ENCODE results near the gene TCERG1.

GRCh38 chr5:143213789-143214207 lies 189.7 kb downstream of the NR3C1 start:
- RAMPAGE, long total RNA, result no peak
- RRBS, result no CpG with 5 or more reads among the region's 10 CpGs

GRCh38 chr5:143243800-143244915 lies 159.3 kb downstream of the NR3C1 start:
- RAMPAGE, long total RNA, result no peak
- RRBS, result no CpG with 5 or more reads among the region's 21 CpGs

- RAMPAGE, long total RNA, result no peak
Measured at GRCh38 chr5:143355779-143356215, 47.7 kb downstream of the NR3C1 start.

GRCh38 chr5:143404179-143404642 lies 725 bp upstream of the NR3C1 start:
- RAMPAGE, long total RNA, result no peak
- RRBS, result 1% methylated on average over 26 of the region's 55 CpGs

GRCh38 chr5:143409726-143410291 lies 6.3 kb upstream of the NR3C1 start:
- RAMPAGE, long total RNA, result no peak
- RRBS, result no CpG with 5 or more reads among the region's 5 CpGs

DNA sequence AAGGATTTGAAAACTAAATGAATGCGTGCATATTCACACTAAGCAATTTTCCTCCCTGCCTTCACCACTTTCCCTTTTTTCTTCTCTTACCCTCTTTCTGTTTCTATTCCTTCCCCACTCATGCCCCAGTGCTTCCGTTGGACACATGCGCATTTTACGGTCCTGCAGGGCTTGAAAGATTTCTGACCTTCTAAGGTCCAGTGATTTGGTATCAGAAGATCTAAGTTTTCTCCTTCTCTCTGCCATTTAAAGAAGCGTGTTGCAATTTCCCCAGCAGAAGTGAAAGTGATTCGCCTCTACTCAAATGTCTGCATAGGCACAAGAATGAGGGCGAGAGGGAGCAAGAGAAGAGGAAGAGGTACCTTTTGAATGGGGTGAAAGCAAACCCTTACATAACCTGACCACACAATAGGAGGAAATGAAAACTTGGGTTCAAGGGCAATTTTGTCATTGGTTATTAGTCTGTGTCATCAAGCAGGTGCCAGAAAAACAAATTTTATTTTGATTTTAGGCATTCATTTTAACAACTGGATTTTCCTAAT lies 31.7 kb upstream of the NR3C1 start:
- RAMPAGE, long total RNA, result no peak
- RRBS, result no CpG with 5 or more reads among the region's 7 CpGs

- RAMPAGE, long total RNA, result no peak
- RRBS, result no CpG with 5 or more reads among the region's 7 CpGs
Measured at GRCh38 chr5:143582921-143583428, 179.5 kb upstream of the NR3C1 start.

DNA sequence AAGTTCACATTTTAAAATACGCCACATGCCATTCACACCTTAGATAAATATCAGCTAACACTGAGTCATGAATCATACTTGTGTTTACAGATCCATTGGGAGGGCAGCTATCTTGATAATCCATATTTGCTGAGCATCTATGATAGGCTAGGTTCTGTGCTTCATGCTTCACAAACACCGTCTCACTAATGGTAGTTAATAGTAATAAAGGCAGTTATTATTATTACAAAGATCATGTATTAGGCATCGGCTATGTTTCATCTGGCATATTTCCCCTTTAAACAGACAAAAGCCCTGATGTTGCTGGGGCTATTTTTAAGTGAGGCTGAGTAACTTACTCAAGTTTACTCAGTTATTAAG lies 152.2 kb upstream of the HMHB1 start:
- RAMPAGE, long total RNA, result no peak
- RRBS, result no CpG with 5 or more reads among the region's 3 CpGs

DNA sequence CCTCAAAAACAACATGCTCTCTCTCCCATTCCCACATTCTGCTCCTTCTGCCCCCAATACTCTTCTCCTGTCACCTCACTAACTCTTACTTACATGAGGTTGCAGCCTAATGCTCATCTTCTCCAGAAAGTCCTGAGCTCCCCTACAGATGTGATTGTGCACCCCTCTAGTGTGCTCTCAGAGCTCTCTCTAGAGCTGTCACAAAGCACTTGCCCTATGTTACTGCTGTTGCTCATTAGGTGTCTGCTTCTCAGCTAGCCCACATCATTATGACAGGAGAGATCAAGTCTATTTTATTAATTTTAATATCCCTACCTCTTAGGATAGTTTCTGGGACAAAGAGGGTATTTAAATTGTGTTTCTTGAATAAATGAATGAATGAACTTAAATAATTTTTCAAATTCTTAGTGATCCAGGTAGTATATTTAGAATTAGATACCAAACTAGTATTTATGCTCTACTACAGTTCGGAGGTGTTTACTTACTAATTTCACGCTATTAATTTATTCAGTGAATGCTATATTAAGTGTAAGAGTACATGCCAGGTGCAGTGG lies 286.1 kb downstream of the PRELID2 start:
- RAMPAGE, long total RNA, result no peak
- RRBS, result no CpG with 5 or more reads among the region's 2 CpGs

- RAMPAGE, long total RNA, result start-site peak on the plus strand at chr5:145937409-145937659, 24 and 49 reads in 2 replicates
- RRBS, result 33% methylated on average over 9 of the region's 25 CpGs
Measured at GRCh38 chr5:145937301-145938513, 1.3 kb downstream of the SH3RF2 start.

DNA sequence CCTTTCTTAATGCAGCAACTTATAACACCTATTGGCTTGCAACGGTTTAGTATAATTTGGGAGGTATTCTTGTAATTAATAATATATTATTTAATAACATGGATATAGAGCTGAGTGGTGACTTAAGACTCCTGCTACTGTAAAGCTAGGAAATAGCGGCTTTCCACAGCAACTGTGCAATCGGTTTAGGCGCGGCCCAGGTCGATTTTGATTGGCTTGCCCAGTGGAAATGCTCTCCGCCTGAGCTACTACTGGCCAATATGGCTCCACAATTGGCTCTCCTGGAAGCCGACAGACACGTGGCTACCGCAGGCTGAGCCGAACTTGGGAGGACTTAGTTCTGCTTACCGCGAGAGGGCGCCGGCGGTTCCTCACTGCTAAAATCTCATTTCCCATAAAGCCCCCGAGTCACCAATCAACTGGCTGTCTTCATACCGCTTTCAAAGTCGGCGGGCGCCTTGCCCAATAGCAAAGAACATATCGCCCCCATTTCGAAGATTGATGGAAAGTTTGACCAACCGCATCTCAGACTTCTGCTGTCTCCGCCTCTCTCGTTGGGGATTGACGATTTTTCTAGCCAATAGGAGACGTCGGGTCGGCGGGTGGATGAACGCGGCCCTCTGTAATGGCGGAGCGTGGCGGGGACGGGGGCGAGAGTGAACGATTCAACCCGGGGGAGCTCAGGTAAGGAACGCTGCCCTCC lies at the start of gene TCERG1:
Gene TCERG1 (plus strand): TSS at position 609 of the 703 bp plus-strand sequence.
- RAMPAGE, long total RNA, result start-site peak on the plus strand centred at position 613 of the sequence, 47 bp wide, 932 and 2,090 reads in 2 replicates
- RRBS, result under 1% methylated on average over 2 of the region's 41 CpGs

DNA sequence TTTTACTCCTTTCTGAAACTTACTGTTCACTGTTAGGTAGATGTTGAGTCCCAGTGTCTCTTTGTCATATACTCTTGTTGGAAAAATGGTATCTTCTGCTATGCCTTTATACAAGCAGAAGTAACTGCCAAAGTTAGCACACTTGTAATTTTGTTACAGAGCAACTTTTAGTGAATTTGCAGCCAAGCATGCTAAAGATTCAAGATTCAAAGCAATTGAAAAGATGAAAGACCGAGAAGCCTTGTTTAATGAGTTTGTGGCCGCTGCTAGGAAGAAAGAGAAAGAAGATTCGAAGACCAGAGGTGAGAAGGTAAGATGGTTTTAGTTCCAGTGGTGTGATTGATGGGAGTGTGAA lies 17.6 kb downstream of the GPR151 start:
- RAMPAGE, long total RNA, result no peak
- RRBS, result no CpG with 5 or more reads among the region's 3 CpGs

DNA sequence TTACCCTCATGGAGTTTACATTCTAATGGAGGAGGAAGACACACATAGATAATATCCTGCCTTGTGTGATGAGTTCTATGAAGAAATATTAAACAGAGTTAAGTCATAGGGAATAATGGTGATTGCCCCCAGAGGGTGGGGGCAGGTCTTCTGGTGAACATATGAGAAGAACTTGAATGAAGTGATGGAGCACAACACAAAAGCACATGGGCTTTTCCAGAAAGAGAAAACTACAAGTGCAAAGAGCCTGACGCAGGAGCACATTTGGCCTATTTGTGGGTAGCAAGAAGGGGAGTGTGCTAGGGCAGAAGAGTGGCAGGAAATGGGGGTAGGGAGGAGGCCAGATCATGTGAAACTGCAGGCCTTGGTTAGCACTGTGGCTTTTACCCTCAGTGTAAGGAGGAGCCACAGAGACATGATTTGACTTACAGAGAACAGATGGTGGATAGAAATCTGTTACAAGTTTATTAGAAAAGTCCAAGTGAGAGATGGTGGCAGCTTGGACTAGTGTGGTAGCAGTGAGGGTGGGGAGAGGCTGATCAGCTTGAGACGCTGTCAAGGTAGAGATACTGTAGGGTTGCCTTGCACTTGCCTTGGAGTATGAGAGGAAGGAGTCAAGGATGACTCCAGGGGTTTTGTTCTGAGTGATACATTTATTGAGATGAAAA lies 126.8 kb downstream of the PPP2R2B start:
- RAMPAGE, long total RNA, result no peak
- RRBS, result no CpG with 5 or more reads among the region's 2 CpGs

GRCh38 chr5:146877047-146877311 lies 1.6 kb downstream of the PPP2R2B start:
- RAMPAGE, long total RNA, result no peak
- RRBS, result no CpG with 5 or more reads among the region's 2 CpGs

DNA sequence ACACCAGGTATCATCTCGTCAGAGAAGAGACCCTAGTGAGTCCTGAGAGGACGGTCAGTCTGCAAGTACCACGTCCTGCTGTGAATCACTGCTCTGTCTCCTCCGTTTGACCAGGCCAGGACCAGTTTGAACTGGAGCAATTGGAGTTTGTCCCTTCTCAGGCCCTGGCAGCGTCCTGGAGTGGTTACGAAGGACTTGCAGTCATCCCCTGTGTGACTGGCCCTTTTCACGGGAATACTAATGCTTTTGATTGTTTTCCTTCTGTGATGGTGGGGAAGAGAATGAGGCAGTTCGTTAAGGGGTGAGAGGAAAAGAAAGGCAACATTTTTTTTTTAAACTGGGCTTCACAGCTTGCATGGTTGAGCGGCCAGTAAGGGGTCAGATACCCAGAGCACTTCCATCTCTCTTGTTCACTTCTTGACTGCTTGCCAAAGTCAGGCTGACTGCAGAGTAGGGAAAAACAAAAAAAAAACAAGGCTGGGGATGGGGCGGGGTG lies 153.5 kb upstream of the STK32A start:
- RAMPAGE, long total RNA, result no peak
- RRBS, result no CpG with 5 or more reads among the region's 10 CpGs

DNA sequence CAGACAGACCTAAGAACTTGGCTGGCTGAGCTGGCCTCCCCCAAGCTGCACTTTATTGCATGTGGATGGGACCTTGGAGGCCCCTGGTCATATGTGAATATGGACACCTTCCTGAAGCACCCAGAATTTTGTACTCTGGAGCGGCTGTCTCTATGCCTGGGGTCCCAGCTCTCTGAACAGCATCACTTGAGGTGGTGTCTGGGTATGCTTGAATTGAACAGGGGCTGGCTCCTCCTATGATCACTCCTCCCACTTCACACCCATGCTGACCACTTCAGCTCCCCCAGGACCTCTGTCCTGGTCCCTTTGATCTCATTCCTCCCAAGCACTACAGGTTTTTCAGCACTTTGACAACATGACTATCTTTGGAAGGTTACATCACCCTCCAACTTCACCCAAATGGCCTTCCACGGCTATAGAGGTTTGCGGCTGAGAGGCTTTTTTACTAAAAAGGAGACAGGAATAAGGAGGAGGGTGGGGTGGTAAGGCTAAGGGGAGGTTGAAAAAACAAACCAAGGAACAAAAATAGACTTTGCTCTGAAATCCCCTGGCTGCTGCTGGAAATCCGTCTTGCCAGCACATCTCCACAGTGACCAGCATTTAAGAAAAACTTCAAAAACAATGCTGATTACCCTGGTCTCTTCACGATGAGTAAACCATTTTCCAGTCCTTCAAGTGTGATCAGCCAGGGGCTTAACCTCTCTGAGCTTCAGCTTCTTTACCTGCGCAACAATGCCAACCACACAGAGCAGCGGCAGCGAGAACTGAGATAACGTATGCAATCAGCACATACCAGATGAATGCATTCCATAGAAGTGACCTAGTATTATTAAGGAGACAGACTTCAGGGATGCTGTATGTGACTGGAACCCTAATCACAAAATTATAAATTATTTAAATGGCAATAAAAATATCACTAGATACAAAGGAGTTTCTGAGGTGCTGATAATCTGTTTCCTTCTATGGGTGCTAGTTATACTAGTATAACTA lies 102.7 kb downstream of the DPYSL3 start:
- RAMPAGE, long total RNA, result no peak
- RRBS, result no CpG with 5 or more reads among the region's 9 CpGs

GRCh38 chr5:147486847-147487541 lies 22.9 kb downstream of the DPYSL3 start:
- RAMPAGE, long total RNA, result no peak
- RRBS, result no CpG with 5 or more reads among the region's 4 CpGs

- RAMPAGE, long total RNA, result no peak
- RRBS, result no CpG with 5 or more reads among the region's 9 CpGs
Measured at GRCh38 chr5:147554089-147555048, 44.5 kb upstream of the DPYSL3 start.

- RAMPAGE, long total RNA, result no peak
- RRBS, result no CpG with 5 or more reads among the region's 2 CpGs
Measured at GRCh38 chr5:147560843-147561400, 51.1 kb upstream of the DPYSL3 start.

- RAMPAGE, long total RNA, result no peak
- RRBS, result no CpG with 5 or more reads among the region's 14 CpGs
Measured at GRCh38 chr5:147870925-147871580, 7.5 kb upstream of the SCGB3A2 start.